MCF 10A (cell line): ENCODE measurements around the gene CAPN11.

DNA sequence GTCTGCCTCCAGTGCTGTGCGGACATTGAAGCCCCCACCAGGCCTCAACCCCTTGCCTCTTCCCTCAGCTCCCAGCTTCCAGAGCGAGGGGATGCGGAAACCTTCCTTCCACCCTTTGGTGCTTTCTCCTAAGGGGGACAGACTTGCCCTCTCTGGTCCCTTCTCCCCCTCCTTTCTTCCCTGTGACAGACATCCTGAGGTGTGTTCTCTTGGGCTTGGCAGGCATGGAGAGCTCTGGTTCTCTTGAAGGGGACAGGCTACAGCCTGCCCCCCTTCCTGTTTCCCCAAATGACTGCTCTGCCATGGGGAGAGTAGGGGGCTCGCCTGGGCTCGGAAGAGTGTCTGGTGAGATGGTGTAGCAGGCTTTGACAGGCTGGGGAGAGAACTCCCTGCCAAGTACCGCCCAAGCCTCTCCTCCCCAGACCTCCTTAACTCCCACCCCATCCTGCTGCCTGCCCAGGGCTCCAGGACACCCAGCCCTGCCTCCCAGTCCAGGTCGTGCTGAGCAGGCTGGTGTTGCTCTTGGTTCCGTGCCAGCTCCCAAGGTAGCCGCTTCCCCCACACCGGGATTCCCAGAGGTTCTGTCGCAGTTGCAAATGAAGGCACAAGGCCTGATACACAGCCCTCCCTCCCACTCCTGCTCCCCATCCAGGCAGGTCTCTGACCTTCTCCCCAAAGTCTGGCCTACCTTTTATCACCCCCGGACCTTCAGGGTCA lies 9.8 kb downstream of the VEGFA start:
- PRO-cap: no peak
- RRBS: 84% methylated on average over 1 of the region's 12 CpGs

DNA sequence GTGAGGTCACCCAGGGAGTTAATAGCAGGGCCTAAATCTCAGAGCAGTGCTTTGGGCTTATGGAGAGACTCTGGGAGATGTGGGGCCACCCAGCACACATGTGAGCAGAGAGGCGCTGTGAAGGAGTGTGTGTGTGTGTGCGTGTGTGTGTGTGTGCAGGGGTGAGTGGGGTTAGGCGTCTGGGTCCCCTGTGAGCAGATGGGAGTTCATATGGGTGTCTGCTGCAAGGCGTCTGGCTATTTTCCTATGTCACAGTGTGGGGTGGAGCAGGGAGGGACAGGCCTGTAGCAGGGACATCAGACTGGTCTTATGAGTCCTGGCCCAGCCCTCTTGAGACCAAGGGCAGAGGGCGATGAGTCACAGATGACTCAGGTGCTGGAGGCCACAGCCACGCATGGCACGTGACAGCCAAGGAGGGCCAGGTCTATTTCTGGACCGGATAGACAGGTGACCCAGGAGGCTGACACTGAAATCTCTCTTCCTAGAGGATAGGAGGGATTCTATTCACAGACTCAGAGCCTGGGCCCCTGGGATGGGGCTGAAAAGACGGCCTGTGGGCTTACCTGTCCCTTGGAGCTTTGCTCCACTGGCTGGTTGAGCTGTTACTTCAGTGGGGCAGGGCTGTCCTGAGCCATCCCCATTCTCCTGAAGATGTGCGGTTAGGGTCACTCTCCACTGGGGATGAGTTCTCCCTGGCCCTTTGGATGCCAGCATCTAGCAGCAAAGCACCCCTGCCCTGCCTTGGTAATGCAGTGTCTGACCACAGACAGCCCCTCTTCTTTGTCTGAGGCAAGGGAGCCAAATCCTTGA lies 28.9 kb downstream of the VEGFA start:
- PRO-cap: bidirectional peak, plus-strand start at position 446 of the sequence, minus-strand start at position 311 of the sequence
- RRBS: no CpG with 5 or more reads among the region's 10 CpGs

- PRO-cap: no peak
- RRBS: no CpG with 5 or more reads among the region's 3 CpGs
Measured at GRCh38 chr6:43912498-43912831, 142.5 kb downstream of the VEGFA start.

DNA sequence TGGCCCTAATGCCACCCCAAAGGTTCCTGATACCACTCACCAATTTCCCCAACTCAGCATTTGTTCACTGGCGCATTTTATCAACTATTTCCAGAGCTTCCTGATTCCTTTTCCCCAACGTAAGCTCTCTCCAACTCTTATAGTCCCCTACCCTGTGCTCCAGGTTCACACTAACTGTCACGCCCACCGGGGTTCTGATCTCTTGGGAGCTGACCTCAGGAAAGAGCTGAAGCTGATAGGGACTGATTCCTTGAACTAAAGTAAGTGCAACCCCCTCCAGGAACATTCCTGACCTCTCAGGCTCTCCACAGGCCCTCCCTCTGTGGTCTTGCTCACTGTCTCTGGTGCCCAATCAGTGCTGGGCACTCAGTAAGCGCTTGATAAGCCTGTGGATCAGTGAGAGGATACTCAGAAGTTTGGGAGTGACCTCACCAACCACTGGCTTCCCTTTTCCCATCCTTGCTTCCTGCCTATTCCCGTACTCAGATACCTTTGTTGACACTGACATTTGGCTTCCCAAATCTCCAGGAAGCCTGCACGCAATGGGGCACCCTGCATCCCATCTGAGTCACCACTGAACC lies 73.2 kb downstream of the MRPL14 start:
- PRO-cap: no peak
- RRBS: no CpG with 5 or more reads among the region's 7 CpGs

DNA sequence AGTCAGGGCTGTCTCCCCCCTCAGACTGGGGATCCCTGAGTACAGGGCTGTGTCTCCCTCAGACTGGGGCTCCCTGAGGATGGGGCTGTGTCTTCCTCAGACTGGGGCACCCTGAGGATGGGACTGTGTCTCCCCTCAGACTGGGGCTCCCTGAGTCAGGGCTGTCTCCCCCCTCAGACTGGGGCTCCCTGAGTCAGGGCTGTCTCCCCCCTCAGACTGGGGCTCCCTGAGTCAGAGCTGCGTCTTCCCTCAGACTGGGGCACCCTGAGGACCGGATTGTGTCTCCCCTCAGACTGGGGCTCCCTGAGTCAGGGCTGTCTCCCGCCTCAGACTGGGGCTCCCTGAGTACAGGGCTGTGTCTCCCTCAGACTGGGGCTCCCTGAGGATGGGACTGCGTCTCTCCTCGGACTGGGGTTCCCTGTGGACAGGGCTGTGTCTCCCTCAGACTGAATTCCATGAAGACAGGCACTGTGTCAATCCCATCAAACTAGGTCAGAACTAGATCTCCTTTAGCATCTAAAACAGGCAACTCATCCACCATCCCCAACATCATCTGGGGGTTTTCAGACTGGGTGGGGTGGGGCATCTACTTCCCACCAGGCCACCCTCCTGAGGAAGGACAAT lies 60.7 kb downstream of the MRPL14 start:
- PRO-cap: no peak
- RRBS: no CpG with 5 or more reads among the region's 5 CpGs

- PRO-cap: no peak
- RRBS: no CpG with 5 or more reads among the region's 18 CpGs
Measured at GRCh38 chr6:44074220-44074886, 52.9 kb downstream of the MRPL14 start.

- PRO-cap: no peak
- RRBS: no CpG with 5 or more reads among the region's 2 CpGs
Measured at GRCh38 chr6:44130096-44130449, 2.7 kb downstream of the TMEM63B start.

DNA sequence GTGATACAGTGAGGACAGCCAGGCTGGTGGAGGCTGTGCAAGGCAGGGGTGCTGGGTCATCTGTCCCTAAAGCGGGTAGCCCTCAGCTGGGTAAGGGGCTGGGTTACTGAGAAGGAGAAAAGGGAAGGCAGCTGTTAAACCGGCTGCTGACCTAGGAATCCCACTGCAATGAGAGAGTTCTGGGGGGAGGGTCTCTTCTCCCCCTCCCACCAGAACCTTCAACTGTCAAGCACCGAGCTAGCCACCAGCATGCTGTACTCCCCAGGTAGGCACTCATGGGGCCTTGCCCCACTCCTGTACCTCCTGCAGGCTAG lies at the start of gene CAPN11:
CAPN11 (plus strand) TSS at position 221 of the 314 bp plus-strand sequence.
- PRO-cap: no peak
- RRBS: no CpG with 5 or more reads among the region's 3 CpGs

- PRO-cap: no peak
- RRBS: no CpG with 5 or more reads among the region's 5 CpGs
Measured at GRCh38 chr6:44176761-44176970, 18.0 kb downstream of the CAPN11 start.

- PRO-cap: no peak
- RRBS: no CpG with 5 or more reads among the region's 16 CpGs
Measured at GRCh38 chr6:44177078-44177582, 18.5 kb downstream of the CAPN11 start.

- PRO-cap: bidirectional peak, plus-strand start at chr6:44224475, minus-strand start at chr6:44224369
- RRBS: no CpG with 5 or more reads among the region's 12 CpGs
Measured at GRCh38 chr6:44224052-44224708, 785 bp downstream of the SLC29A1 start.

DNA sequence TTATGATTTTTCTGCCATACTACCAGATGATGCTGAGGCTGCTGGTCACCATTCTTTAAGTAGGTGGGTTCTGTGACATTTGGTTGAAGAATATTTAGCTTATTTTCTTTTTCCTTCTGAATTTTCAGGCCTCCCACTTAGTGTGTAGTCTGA lies 1.3 kb downstream of the HSP90AB1 start:
- PRO-cap: no peak

DNA sequence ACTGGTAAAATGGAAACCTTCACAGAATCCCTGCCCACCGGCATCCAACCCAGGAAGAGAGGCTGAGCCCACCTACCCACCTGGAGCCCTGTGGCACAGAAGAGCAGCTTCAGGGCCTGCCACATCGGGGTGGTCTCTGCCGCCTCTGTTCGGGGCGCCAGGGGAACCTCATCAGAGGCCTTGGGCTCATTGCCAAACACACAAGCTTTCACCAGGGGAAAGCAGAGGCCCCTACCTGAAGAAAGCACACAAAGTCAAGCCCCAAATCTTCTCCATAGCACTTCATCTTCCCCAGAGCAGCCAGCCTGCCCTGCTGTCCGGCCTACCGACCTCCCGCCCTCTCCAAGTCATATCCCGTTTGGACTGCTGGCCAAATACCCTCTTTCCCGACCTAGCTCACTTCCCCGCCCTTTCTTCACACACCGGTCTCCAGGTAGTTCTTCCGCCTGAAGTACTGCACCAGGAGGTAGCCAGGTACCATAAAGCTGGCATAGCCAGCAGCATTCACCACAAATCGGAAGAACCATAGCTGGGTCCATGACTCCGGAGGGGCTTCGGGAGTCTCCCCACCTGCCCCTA lies 977 bp downstream of the SLC35B2 start:
- PRO-cap: no peak
- RRBS: 8% methylated on average over 2 of the region's 16 CpGs

GRCh38 chr6:44381730-44382296 lies 5.7 kb upstream of the CDC5L start:
- PRO-cap: no peak
- RRBS: no CpG with 5 or more reads among the region's 3 CpGs

DNA sequence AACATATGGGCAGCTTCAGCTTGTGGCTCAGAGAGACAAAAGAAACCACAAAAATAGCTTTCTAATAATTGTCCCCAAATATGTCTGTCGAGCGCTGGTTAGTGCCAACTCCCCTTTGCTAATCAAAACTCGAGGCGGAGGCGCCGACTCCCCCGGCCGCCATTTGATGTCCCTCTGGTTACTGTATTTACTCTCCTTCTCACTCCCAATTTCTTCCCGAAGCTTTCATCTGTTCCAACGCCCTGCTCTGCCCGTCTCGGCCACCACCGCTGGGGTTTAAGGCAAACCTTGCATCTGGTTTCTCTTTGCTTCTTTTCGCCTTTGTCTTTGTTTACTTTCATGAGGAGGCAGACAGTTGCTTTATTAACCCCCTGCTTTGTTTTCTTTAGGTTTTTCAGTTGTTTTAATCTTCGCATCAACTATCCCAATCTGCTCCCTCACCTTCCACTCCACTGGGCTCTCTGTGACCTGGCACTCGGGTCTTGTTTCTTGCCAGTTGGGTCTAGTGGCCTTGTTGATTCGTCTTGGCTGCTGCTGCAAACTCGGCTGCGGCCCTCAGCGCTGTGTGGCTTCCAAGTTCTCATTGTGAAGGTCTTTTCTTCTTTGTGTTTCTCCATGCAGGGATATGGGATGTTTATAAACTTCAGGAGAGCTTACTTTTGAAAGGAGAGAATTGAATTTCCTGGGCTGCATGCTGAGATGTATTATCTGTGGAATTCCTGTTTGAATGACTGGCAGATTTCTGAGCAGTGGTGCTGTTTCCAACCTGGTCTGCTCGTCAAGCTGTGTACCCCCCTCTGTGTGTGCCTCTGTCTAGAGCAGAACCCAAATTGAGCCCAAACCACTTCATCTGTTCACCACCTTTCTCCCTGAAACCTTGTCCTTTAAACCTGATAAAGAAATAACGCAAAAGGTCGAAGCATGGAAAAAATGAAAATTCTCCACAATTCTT lies 155.1 kb downstream of the CDC5L start:
- PRO-cap: no peak
- RRBS: no CpG with 5 or more reads among the region's 23 CpGs

DNA sequence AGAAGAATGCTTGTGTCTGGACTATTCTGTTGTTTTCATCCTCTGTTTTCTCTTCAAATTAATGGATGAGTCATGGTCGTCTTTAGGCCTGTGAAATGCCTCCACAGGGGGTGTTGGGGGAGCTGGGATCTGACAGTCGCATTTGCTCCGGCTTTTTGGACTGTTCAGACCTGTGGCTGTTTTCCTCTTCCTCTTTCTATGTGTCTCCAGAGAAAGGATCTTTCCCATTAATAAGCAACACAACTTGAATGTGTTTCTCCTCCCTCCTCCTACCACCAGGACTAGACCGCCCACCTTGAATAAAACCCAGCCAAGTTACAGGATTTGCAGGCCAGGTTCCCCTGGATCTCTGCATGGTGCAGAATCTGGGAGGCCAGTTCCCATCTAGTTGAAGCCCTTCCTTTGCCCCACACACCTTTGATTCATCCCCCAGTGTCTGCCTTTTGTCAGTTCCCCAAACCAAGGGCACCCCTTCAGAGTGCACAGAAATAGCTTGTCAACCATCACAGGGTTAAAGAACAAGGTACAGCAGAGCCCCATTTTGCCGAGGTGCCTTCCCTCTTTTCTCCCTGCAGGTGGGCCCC lies 280.0 kb downstream of the CDC5L start:
- PRO-cap: no peak
- RRBS: no CpG with 5 or more reads among the region's 5 CpGs

DNA sequence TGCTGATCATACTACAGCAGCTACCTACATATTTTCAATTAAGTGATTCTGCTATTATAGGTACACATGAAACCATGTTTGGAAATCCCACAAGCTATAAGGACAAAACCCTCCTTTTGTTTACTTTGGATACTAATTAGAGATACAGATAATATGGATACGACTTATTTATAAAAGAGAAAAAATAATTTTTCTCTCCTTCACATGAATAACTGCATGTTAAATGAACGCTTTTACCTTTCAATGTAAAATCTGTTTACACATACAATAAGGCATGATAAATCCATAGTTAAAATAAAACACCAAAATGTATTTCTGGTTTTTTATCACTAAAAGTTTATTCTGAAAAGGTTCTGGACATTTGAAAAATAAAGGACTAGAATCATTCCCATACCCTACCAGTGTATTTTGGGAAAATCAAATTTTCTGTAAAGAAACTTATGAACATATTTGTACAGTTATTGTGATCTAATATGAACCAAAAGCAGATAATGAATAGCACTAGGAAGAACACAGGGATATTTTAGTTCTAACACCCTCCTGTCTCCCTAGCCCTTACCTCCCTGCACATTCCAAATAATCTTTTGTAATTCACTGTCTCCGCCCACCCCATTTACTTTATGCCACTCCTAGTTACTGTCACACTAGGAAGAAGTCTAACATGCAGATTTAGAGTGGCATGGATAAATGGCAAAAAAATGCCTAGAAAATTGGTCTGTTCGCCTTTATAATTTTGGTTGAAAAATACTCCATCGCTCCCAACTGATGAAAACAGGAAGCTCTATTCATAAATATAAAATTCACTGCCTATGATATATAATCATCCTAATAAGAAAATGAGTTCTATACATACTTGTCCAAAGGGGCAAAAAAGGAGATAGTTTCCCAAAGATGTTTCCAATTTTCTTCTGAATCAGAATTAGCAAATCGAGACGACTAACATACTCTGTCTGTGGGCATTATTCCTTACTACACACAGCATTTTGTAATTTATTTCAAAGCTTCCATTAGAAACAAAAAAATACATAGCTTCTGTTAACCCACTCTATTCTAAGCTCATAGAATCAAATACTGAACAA lies 1.5 kb upstream of the RUNX2 start:
- PRO-cap: no peak
- RRBS: no CpG with 5 or more reads among the region's 7 CpGs

GRCh38 chr6:45421389-45421813 lies 43.7 kb upstream of the SUPT3H start:
- PRO-cap: bidirectional peak, plus-strand start at chr6:45421760, minus-strand start at chr6:45421719
- RRBS: no CpG with 5 or more reads among the region's 23 CpGs

DNA sequence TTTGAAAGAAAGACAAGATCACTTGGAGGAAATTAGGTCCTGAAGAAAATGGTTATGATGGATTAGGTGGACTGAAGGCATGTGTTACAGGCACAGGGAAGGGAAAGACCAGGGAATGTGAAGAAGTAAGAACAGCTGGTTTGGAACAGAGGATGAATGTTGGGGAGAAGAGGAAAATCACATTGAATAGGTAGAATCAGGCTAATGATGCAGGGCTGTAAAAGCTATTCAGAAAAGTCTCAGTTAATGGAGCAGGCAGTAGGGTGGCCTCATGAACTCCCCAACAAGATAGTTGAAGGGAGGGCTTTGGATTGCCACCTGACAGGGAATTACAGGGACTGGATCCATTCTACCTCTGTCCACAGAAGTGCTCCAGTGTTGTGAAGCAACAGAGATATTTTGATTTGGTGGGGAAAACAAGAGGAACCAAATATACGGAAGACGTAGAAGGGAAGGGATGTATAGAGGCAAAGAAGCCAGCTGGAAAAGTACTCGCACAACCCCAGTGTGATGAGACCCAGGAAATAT lies 83.3 kb upstream of the SUPT3H start:
- PRO-cap: no peak
- RRBS: no CpG with 5 or more reads among the region's 3 CpGs

GRCh38 chr6:45504938-45505493 lies 127.3 kb upstream of the SUPT3H start:
- PRO-cap: no peak
- RRBS: no CpG with 5 or more reads among the region's 6 CpGs